ENCODE measurements around the genes PPARD and FANCE.

DNA sequence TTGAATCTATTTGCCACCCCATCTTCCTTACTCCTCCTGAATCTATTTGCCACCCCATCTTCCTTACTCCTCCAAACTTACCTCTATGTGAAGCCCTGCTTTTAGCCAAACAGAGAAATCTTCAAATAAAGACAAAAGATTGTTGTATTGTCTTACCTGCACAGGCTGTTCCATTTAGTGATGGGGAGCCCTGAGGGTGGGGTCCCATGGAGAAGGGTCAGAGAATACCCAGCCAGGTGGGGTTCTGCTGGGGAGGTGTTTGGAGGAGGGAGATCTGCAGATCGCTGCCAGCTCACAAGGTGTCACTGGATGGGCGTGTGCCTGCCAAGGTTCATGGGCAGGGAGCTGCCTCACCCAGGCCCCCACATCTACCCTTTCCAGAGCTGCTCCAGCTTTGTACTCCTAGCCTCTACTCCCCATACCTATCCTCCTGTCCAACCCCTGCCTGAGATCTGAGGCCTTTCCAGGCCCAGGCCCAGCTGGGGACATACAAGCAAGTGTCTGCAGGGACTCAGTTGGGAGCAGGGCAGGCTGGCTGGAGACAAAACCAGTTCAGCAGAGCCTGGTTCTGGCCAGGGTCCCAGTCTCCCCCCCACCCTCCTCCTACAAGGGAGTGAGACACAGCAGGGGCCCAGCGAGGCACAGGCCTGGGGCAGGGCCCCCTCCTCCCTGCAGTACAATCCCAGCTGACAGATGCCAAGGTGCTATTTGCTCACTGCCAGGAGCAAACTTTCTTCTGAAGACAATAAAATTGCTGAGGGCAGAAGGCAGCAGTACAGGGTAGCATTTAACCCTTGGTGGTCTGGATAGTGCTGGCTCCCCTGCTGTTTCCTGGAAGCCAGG lies 19.8 kb downstream of the SPDEF start:
- PRO-cap: no peak

DNA sequence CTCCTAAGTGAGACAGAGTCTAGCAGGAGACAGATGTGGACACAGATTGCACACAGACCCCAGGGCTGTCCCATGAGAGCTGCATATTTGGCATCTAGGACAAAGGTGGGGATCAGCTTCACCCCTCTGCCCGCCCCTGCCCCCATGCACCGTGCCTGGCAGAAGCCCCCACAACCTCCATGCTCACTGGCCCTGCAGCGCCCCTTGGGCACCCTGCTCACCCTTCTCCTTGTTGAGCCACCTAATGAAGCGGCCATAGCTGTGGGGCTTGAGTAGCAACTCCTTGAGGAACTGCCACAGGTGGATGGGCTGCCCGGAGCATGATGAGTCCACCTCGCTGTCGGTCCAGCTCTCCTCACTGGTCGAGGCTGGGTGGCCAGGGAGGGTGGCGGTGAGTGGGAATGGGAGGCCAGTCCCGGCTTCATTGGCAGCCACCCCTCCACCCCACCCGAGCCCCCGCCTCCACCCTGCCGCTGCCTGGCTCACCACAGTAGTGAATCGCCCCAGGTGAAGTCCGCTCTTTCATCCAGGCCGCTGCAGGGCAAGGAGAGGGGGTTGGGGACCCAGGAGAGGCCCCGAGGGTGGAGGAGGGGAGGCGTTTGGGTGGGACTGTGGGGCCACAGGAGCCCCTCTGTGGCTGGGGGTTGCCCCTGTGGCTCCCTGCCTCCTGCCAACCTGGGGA lies 17.0 kb downstream of the SPDEF start:
- PRO-cap: no peak

- PRO-cap: no peak
Measured at GRCh38 chr6:34576501-34576988, 20.4 kb upstream of the SPDEF start.

- PRO-cap: no peak
Measured at GRCh38 chr6:34587446-34588194, 31.5 kb upstream of the SPDEF start.

- PRO-cap: no peak
Measured at GRCh38 chr6:34596755-34597603, 40.9 kb upstream of the SPDEF start.

DNA sequence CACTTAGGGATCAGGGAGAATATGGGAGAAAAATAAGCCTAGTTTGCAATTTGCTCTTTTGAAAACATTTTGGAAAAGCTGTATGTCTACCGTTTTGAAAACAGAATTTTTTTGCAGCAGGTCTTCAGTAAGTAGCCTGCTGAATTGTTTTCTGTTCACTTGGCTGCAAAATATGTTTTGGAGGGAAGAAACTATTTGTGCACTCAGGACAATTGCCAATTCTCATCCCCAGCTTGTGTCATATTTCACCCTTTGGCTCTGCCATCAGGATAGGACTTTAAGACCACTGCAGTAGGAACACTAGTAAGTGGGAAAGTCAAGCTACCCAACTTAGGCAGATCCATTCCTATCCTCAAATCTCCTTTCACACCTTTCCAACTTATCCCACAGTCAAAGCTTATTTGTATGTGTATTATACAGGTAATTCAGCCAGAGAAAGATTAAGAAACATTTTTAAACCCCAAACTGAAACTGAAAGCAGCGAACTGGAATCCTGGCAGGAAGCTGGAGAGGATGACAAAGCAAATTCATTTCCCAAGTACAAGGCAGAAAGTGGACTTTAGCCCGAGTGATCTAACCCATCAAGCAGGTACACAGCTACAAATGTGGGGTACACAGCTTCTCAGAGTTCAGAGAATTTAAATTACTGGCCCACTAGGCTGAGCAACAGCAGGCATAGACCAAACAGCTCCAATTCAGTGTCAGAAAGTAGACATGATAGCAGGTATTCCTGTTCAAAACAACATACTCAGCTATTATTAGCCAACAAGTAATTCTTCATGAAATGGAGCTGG lies 39.3 kb downstream of the ILRUN start:
- PRO-cap: no peak

- PRO-cap: unidirectional peak, plus-strand start at chr6:34679821; unidirectional peak, plus-strand start at chr6:34679851
Measured at GRCh38 chr6:34679407-34679971, 17.1 kb downstream of the ILRUN start.

GRCh38 chr6:35260577-35261161 lies 1.1 kb downstream of the ZNF76 start:
- PRO-cap: bidirectional peak, plus-strand start at chr6:35260631, minus-strand start at chr6:35260437

DNA sequence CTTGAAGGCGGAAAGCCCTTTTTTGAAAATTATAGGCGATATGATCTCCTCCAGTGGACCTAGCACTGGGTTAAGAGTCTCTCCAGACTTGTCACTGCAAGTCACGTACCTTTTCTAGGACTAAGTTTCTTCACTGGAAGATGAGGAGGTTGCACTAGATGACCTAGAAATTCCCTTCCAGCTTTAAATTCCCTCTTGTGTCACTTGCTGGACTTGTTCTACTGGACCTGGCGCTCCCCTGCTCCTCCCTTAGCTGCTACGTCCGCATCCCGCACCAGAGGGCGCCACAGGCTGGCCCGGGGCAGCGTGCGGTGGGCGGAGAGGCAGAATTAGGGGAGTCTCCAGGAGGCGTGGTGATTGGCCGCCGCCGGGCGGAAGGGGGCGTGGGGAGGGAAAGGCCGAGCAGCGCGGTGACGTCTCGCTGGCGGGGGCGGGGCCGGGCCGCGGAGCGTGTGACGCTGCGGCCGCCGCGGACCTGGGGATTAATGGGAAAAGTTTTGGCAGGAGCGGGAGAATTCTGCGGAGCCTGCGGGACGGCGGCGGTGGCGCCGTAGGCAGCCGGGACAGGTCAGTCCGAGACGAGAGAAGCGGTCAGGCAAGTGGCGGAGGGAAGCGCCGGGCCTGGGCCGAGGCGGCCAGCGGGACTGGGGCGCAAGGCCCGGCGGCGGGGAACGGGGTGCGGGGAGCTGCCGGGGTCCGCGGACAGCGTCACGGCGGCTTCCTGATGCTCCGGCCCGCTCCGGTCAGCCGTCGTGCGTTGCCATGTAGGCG lies at the start of gene PPARD:
Gene PPARD (plus strand): TSS at position 444 of the 771 bp plus-strand sequence.
- PRO-cap: unidirectional peak, plus-strand start at position 512 of the sequence; unidirectional peak, plus-strand start at position 571 of the sequence

- PRO-cap: no peak
Measured at GRCh38 chr6:35371021-35371461, 28.7 kb downstream of the PPARD start.

GRCh38 chr6:35451711-35452449 lies at the start of gene FANCE:
Gene FANCE, plus strand, starts transcription at chr6:35452338.
- PRO-cap: bidirectional peak, plus-strand start at chr6:35452373, minus-strand start at chr6:35452076; unidirectional peak, plus-strand start at chr6:35452402

- PRO-cap: no peak
Measured at GRCh38 chr6:35471550-35472627, 3.7 kb downstream of the RPL10A start.

DNA sequence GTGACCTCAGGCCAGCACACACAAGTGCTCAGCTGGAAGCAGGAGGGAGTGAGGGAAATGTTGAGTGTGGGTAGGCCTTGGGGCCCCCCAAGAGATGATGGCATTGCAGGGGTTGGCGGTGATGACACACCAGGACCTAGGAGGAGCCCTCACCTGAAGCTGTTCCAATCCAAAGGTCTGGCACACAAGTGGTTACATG lies 5.1 kb downstream of the RPL10A start:
- PRO-cap: no peak

- PRO-cap: no peak
Measured at GRCh38 chr6:35487614-35488804, 8.9 kb downstream of the TEAD3 start.

DNA sequence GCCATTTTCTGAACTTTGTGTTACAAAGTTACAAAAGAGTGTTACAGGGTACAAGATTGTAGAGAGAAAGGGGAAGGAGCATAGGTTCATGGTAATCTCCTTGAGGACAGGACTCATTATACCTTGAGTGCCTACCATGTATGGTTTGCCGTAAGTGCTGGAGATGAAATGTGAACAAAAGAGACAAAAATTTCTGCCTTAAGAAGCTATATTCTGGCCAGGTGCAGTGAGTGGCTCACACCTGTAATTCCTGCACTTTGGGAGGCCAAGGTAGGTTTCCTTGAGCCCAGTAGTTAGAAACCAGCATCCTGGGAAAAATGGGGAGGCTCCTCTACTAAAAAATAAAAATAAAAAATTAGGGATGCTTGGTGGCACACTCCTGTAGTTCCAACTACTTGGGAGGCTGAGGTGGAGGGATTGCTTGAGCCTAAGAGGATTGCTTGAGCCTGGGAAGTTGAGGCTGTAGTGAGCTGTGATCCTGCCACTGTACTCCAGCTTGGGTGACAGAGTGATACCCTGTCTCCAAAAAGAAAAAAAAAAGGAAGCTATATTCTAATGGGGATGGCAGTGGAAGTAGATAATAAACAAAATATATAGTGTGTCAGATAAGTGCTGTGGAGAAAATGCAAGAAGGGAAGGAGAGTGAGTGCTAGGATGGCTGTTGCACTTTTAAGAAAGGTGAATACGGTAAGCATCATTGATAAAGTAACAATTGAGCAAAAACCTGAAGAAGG lies 10.0 kb downstream of the MAPK14 start:
- PRO-cap: no peak

- PRO-cap: no peak
Measured at GRCh38 chr6:36092527-36093373, 37.6 kb upstream of the MAPK13 start.

GRCh38 chr6:36108987-36110026 lies 21.0 kb upstream of the MAPK13 start:
- PRO-cap: no peak

DNA sequence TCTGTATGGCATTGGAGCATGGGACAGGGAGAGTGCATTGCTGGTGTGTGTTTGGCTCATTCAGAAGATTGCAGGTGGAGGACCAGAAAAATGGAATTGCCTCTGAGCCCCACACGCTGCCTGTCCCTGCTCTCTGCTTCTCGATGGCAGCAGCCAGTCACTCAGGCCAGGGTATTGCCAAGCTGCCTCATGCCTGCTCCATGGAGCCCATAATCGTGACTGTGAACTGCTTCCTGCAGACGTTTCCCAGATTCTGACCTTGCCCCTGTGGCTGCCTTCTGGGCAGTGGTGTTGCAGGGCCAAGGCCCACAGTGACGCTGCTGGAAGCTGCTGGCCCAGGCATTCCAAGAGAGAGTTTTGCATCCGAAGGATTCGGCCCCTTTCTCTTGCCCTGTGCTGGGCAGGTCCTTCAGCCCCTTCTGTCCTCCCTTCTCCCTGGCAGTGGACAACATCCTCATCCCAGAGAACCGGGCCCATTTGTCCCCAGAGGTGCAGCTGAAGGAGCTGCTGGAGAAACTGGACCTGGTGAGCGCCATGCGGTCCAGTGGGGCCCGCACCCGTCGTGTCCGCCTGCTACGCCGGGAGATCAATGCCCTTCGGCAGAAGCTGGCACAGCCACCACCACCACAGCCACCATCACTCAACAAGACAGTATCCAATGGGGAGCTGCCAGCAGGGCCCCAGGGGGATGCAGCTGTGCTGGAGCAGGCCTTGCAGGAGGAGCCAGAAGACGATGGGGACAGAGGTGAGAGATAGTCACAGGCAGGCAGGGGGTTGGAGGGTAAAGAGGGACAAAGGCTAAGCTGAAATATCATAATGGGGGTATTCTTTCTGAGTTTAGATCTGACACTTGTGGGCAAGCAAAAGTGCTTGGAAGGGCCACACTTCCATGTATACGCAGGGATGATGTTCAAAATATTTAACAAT lies 14.5 kb downstream of the BRPF3 start:
- PRO-cap: no peak

DNA sequence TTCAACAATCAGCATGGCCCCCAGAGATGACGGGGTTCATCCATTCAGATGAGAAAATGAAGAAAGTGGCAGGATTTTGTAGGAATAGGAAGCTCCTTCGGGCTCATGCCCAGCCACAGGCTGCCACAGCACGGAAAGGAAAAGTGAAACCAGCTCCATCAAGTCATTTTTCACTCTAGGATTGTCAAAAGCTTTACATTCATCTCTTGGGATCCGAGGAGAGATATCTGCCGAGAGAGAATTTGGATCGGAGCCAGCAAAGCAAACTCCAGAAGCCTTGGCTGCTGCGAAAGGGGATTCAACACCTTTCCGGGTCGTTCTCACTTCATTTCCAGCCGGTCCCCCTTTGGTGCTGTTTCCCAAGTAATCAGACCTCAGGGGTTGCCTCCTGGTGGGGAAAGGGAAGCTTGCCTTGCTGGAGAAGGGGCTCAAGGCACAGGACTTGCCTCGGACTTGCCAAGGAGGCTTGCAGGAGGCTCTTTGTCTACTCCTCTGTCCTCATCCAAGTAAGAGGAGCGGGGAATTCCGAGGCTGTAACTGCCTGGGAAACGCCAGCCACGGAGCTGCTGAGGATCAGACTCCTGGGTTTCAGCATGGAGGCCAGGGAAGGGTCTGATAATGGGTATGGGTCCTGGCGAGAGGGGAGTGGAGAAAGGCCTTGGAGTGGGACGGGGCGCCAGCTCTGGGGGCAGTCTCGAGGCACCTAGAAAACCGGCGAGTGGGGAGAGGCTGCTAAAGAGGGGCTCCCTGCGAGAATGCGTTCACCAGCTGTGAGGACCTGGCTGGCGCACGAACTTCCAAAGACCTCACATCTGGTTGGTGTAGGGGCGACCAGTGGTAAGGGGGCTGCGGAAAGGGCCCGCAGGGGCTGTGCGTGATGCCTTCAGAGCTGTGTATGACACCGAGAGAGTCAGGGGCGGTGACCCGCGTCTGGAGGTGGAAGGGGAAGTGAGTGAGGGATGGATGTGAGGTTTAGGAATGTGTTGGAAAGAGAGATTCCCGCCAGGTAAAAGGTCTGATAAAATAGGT lies 730 bp downstream of the ETV7 start:
- PRO-cap: bidirectional peak, plus-strand start outside the sequence, minus-strand start at position 954 of the sequence

GRCh38 chr6:36443141-36443771 lies 456 bp downstream of the KCTD20 start:
- PRO-cap: unidirectional peak, minus-strand start at chr6:36443387

All from endodermal cell (in vitro differentiated cells).